Heart (tissue), 3 donors: ENCODE measurements around the gene ARHGEF3.

DNA sequence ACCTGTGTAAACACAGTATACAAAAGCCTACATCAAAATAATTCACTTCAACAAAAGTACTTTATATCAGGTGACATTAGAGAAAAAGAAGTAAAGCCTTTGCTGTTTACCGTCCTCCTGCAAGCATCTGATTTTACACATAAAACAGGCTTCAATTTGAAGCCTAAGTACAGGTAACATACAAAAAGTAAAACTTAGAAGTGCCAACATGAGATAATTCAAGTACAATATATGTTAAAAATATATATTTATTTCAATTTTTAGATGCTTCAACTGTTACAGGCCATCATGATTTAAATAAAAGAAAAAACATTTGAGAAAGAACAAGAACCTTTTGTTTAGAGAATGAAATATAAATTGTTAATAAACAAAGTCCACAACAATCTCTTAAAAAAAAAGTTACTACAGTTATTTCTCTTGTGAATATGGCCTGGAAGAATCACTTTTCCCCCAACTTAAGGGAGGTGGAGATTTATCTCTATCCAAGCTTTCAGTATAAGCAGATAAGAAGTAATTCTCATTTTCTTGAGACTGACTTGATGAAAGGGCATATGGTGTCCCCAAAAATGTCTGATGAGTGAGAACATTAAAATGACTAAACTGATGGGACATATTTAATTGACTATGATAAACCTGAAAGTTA, 60.3 kb downstream of the TASOR start:
- RAMPAGE, long total RNA, 2 experiments: no peak in any of the 2 experiments

DNA sequence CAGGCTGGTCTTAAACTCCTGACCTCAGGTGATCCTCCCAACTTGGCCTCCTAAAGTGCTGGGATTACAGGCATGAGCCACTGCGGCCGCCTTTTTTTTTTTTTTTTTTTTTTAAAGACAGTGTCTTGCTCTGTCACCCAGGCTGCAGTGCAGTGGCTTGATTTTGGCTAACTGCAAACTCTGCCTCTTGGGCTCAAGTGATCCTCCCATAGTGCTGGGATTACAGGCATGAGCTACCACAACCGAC, 39.1 kb upstream of the TASOR start:
- RAMPAGE, long total RNA, 2 experiments: no peak in any of the 2 experiments

DNA sequence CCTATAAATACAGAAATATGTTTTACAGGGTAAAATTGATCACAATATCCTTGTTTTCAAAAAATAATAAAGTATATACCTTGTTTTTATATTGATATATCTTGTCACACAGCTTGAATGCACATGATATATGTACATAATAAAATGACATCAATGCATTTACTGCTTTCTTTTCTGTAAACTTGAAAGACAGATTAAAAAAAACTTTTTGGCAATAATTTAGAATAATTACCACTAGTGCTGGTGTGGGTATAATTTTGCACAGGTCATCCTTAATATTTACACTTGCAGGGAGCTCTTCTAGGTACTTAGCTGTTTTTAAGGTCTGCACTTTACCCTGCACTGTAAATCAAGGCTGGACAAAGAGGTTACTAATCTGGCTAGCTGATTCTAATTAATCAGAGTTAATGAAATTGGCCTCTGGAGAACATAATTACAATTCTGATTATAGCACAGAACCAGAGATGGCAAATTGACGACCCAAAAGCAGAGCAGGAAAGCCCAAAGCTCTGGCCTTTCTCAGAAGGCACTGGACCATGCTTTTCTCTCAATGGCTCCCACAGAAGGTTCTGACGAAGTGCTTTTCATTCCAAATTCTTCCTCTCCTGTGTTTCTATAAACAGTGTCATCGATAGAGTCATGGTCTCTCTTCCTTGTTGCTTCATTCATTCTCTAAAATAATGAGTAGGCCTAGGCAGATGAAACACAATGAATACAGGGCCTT, 44.8 kb upstream of the TASOR start:
- RAMPAGE, long total RNA, 2 experiments: no peak in any of the 2 experiments

- RAMPAGE, long total RNA, 2 experiments: no peak in any of the 2 experiments
These were observed 6.6 kb downstream of the ARHGEF3 start for GRCh38 chr3:56795169-56795582.

DNA sequence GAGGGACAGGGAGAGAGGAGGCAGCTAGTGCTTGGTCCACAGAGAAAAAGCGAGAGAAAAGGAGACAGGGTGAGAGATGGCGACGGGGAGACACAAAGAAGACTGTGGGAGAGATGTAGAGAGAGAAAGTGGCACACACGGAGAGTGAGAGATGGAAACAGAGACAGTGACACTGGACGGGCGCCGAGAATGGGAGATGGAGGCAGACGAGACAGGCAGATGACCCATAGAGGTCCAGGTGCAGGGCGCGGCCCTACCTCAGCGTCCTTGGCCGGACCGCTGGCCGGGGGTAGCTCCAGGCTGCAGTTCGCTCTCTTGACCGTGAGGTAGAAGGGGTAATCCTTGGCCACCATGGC, 325 bp downstream of the ARHGEF3 start:
- RAMPAGE, long total RNA, 2 experiments: no peak in any of the 2 experiments

- RAMPAGE, long total RNA, 2 experiments: no peak in any of the 2 experiments
These were observed at the start of gene ARHGEF3 for GRCh38 chr3:56801802-56802515. Gene ARHGEF3, minus strand, starts transcription at chr3:56801949.

DNA sequence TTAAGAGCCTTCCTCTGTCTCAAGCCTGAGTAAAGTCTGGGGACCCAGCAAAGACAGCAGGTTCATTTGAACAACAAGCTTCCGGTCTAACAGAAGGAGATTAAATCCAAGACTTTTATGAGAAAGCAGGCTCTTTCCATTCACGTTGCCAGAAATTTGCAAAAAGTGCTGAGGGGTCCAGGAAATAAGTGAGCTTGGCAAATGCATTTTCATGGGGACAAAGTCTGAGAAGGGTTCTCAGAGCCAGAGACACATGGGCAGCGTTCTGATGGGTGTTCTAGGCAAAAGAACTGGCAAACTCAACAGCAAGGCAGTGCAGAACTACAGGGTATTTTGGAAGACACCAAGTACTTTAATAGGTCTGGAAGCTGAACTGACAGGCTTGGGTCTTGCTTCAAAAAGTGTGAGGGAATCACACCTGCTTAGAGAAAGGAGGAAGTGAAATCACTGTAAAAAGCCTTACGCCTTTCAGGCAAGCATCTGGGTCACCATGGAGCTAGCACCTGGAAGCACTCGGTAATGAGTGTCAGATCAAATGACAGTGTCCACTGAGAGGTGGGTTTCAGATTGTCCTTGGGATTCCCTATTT, 115.8 kb upstream of the ARHGEF3 start:
- RAMPAGE, long total RNA, 2 experiments: no peak in any of the 2 experiments

DNA sequence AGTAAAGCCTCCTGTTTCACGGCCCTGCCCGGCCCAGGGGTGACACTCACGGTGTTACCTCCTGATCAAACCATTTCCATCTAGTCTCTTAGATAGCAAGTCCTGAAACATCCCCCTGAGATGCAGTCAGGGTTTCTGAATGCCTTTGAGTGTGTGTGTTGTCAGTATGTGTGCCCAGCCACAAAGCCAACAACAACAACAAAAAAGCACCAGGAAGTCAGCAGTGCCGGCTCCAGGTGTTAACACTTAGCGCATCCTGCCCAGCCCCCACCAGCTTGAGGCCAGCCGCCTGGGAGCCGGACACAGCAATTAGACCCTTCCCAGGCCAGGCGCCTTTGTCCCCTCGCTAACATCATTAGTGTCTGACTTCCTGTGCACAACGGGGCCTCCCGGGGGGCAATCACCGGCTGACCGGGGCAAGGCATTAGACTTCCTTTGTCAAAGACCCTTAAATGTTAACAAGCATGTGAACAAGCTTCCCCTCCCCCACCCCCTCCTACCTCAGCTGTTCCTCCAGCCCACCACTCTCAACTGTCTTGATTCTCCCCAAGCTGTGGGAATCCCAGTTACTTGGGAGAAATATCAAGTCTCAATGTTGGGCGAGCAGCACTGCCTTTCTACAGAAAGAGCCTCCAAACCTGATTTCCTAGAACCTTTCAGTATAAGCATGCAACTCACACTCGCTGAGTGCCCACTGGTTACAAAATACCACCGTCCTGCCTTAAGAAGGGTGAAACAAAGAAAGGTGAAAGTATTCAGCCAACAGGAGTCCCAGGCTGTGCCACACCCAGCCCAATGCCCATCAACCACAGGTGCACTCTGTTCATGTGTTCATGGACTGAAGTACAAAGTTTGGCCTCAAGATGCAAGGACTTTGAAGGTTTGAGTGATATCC, 34.3 kb downstream of the IL17RD start:
- RAMPAGE, long total RNA, 2 experiments: no peak in any of the 2 experiments

GRCh38 chr3:57163459-57164086, 1.6 kb downstream of the IL17RD start:
- RAMPAGE, long total RNA, 2 experiments: no peak in any of the 2 experiments

- RAMPAGE, long total RNA, 2 experiments: no peak in any of the 2 experiments
These were observed 1.1 kb downstream of the APPL1 start for GRCh38 chr3:57228269-57229302.

DNA sequence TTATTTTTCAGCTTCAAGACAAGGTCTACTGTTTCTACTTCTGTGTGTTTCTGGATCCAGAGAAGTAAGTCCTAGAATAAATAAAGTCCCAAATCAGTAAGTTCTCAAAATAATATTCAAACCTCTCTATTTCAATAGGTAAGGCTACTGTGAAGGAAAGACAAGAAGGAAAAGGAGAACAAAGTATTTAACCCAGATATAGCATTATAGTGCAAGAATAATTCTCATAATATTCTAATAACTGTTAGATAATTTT, 31.6 kb upstream of the ARF4 start:
- RAMPAGE, long total RNA, 2 experiments: no peak in any of the 2 experiments

- RAMPAGE, long total RNA, 2 experiments: no peak in any of the 2 experiments
These were observed 8.8 kb upstream of the SLMAP start for GRCh38 chr3:57747383-57747633.

GRCh38 chr3:57758058-57758695, 2.1 kb downstream of the SLMAP start:
- RAMPAGE, long total RNA, 2 experiments: no peak in any of the 2 experiments

- RAMPAGE, long total RNA, 2 experiments: no peak in any of the 2 experiments
These were observed 103.0 kb downstream of the SLMAP start for GRCh38 chr3:57859084-57859433.

DNA sequence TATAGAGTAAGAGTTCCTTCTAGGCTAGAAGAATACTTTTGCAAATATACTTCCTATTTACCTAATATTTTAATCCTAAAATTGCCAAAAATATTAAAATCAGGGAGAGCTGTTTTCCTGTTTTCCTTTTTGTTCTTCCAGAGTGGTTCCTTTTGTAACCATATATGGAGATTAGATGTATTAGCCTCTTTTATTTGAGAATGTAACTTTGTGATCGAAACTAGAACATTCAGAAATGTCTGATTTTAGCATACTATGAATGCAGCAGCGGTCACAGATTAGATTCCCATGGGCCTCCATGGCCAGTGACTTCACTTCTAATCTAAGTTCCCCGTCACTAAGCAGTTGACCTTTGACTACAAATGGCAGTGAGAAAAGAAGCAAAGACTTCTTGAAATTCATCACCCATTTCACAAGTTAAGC, 114.7 kb upstream of the FLNB start:
- RAMPAGE, long total RNA, 2 experiments: no peak in any of the 2 experiments

DNA sequence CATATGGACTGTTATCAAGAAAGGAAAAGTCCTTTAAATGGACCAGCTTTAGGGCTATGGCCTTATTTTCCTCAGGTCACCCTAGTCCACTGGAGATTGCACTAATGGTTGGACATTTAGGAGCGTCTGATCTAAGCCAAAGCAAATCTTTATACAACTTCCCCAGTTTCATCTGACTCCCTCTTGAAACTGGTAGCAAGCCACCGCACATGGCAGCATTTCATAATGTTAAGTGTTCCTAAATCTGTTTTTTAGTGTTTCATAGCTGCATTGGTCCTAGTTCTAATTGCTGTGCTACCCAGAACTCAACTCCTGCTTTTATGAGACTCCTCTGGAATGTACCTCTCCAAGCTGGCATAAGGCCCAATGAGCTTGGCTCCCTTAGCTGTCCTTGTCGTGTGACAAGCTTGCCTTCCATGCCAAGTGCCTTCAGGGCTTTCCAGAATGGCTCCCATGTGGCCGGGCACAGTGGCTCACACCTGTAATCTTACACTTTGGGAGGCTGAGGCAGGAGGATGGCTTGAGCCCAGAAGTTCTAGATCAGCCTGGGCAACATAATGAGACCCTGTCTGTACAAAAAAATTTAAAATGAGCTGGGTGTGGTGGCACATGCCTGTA, 65.3 kb upstream of the FLNB start:
- RAMPAGE, long total RNA, 2 experiments: no peak in any of the 2 experiments

GRCh38 chr3:57990222-57990494, 18.1 kb upstream of the FLNB start:
- RAMPAGE, long total RNA, 2 experiments: no peak in any of the 2 experiments

DNA sequence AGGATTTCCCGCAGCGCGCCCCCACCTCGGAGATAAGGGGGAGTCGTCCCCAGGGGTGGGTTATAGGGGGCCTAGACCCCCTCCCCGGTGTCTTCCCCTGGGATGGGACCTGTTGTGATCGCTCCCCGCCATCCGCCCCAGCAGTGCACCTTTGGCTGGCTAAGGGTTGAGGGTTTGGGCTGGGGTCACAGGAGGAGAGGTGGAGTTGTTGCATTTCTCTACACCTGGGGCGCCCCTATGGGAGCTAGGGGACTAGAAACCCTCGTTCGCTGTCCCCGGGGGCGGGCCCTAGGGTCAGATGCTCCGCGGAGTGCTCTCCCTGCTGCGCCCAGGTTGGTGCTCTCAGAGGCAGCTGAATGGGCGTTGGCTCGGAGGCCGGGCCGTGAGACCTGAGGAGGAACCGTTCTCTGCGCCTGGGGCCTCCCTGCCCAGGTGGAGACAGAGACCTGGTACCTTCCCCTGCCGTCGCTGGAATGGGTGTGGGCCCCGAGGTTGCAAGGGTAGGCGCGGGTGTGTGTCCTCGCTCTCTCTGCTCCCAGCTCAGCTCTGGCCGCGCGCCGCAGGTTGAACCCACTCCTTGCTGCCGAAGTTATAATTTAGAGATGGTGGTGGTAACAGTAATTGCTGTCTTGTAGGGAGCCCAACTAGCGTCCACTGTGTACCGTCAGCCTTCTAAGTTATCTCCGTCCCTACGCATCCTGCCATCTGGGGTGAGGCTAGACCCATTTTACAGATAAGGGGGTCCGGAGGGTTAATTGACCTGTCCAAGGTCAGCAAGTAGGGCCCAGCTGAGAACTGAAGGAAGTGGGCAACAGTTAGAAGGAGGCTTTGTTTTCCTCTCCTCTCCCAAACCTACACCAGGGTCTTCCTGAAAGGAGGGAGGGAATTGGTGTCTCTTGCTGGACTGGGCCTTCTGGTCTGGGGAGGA, 974 bp downstream of the FLNB start:
- RAMPAGE, long total RNA, 2 experiments: no peak in any of the 2 experiments

DNA sequence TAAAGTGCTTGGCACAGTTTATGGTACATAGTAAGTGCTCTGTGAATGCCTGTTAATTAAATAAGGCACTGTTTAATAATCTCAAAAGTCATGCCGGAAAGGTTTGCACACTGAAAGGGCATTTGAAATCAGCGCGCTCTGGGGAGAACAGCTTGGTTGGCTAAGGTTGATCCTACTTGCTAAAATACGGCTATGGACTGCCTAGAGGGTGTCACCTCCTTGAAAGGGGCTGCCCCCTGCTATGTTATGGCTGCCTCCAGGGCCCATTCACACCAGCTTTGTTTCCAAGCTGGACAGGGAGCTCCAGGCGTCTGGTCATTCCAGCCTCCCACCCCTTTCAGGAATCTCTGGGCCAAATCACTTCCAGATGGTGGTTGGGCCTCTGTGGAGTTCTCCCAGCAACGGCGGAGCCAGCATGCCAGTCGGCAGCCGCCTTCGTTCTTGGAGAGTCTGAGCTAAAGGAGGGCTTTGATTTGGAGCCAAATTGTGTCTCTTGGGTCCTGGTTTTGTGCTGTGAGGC, 5.9 kb downstream of the FLNB start:
- RAMPAGE, long total RNA, 2 experiments: no peak in any of the 2 experiments

- RAMPAGE, long total RNA, 2 experiments: no peak in any of the 2 experiments
These were observed 73.8 kb downstream of the FLNB start for GRCh38 chr3:58081979-58082547.